Vein endothelial cell (primary cell): Measurements from ENCODE around the genes GGTLC2, RGL4, C22orf15 and MMP11.

- CAGE, long polyA plus RNA: no peak
Observed at GRCh38 chr22:22046399-22046866, 63.8 kb upstream of the TOP3B start.

DNA sequence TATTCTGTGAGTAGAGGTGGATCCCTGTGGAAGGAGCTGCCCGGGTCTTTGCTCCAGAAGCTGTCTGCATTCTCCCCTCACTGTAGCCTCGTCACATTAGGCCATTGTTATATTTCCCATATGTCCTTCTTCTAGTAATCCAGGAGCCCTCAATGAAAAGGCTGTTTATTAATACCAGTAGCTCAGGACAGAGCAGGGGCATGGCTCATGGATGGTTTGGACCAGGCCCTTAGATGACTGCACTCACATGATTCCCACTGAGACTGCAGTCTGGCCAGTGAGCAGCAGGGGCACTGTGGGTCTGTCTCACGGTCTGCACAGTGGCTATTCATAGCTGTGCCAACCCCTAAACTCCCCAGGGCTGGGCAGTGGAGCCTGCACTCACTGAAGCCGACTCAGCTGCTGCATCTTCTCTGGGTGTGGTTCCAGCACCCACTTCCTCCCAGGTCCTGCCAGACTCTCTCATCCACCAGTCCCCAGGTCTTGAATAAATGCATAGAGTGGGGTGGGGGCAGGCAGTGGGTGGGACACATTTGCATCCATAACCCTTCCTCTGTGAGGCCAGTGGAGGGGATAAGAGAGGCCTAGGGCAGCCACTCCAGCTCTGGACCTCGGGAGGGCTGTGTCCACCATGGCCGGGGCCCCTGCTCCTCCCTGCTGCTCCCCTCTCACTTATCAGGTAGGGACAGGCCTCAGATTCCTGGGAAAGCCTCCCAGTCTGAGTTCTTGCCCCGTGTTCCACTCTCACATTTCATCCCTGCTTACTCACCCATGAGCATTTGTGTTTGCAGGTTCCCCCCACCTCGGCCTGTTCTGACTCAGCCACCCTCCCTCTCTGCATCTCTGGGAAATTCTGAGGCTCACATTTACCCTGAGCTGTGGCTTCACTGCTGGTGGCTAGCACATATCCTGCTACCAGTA lies 128.5 kb upstream of the TOP3B start:
- CAGE, long polyA plus RNA: no peak

- CAGE, long polyA plus RNA: no peak
Observed at GRCh38 chr22:22156680-22157533, 87.7 kb upstream of the VPREB1 start.

- CAGE, long polyA plus RNA: no peak
Observed at GRCh38 chr22:22207968-22208455, 36.6 kb upstream of the VPREB1 start.

GRCh38 chr22:22644444-22644762 lies at the start of gene GGTLC2:
TSS of gene GGTLC2 (plus strand) at chr22:22644614.
- CAGE, long polyA plus RNA: no peak

GRCh38 chr22:22904639-22905176 lies 17.1 kb downstream of the IGLL5 start:
- CAGE, long polyA plus RNA: no peak

GRCh38 chr22:23071253-23071861 lies 1.0 kb downstream of the GNAZ start:
- CAGE, long polyA plus RNA: no peak

DNA sequence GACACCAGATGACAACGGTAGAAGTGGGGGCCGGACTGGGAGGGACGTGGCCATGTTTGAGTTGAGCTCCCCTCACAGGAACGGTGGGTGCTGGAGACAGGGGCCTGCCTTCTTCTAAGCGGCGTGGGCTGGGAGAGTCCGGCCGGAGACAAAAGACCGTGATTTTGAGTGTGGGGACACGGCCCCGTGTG lies 203 bp downstream of the RSPH14 start:
- CAGE, long polyA plus RNA: no peak

GRCh38 chr22:23241944-23242728 lies 61.8 kb downstream of the BCR start:
- CAGE, long polyA plus RNA: no peak

GRCh38 chr22:23256921-23257680 lies 76.8 kb downstream of the BCR start:
- CAGE, long polyA plus RNA: no peak

DNA sequence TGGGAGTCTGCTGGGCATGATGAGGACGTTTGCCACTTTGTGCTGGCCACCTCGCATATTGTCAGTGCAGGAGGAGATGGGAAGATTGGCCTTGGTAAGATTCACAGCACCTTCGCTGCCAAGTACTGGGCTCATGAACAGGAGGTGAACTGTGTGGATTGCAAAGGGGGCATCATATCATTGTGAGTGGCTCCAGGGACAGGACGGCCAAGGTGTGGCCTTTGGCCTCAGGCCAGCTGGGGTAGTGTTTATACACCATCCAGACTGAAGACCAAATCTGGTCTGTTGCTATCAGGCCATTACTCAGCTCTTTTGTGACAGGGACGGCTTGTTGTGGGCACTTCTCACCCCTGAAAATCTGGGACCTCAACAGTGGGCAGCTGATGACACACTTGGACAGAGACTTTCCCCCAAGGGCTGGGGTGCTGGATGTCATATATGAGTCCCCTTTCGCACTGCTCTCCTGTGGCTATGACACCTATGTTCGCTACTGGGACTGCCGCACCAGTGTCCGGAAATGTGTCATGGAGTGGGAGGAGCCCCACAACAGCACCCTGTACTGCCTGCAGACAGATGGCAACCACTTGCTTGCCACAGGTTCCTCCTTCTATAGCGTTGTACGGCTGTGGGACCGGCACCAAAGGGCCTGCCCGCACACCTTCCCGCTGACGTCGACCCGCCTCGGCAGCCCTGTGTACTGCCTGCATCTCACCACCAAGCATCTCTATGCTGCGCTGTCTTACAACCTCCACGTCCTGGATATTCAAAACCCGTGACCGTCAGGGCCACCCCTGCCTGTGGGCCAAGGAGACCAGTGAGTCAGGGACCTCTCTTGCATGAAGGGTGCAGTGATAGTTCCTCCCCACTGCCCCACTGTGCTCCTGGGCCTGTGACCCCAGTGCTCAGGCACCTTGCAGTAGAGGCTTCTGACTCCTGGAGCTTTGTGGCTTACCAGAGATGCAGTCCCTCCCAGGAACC lies 83.6 kb downstream of the BCR start:
- CAGE, long polyA plus RNA: no peak

GRCh38 chr22:23281707-23282665 lies 101.7 kb downstream of the BCR start:
- CAGE, long polyA plus RNA: no peak

DNA sequence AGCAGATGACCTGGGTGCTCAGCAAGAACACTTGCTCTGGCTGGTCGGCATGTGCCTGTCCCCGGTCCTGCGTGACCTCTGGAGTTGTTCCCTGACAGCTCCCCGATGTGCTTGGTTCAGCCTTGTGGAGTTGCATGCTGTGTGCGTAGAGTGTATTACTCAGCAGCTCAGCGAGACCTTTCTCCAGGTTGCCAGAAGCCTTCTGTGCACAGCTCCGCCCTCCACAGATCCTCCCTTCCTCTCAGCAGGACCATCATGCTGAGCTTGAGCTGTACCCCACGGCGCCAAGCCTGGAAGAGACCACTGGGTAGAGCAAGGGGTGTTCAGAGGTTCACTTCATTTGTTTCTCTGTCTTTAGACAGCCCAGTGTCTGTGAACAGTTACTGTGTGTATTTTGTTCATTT lies 148.7 kb downstream of the IGLL1 start:
- CAGE, long polyA plus RNA: no peak

GRCh38 chr22:23458687-23459442 lies 121.2 kb downstream of the IGLL1 start:
- CAGE, long polyA plus RNA: no peak

GRCh38 chr22:23533226-23533718 lies 46.8 kb downstream of the IGLL1 start:
- CAGE, long polyA plus RNA: no peak

DNA sequence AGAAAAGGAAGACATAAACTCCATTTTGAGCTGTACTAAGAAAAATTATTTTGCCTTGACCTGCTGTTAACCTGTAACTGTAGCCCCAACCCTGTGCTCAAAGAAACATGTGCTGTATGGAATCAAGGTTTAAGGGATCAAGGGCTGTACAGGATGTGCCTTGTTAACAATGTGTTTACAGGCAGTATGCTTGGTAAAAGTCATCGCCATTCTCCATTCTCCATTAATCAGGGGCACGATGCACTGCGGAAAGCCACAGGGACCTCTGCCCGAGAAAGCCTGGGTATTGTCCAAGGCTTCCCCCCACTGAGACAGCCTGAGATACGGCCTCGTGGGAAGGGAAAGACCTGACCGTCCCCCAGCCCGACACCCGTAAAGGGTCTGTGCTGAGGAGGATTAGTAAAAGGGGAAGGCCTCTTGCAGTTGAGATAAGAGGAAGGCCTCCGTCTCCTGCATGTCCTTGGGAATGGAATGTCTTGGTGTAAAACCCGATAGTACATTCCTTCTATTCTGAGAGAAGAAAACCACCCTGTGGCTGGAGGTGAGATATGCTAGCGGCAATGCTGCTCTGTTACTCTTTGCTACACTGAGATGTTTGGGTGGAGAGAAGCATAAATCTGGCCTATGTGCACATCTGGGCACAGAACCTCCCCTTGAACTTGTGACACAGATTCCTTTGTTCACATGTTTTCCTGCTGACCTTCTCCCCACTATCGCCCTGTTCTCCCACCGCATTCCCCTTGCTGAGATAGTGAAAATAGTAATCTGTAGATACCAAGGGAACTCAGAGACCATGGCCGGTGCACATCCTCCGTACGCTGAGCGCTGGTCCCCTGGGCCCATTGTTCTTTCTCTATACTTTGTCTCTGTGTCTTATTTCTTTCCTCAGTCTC lies 42.1 kb downstream of the IGLL1 start:
- CAGE, long polyA plus RNA: no peak

GRCh38 chr22:23686409-23686981 lies 4.3 kb upstream of the RGL4 start:
- CAGE, long polyA plus RNA: no peak

- CAGE, long polyA plus RNA: no peak
Observed at GRCh38 chr22:23690624-23691202, at the start of gene RGL4. TSS of gene RGL4 (plus strand) at chr22:23691013.

- CAGE, long polyA plus RNA: no peak
Observed at GRCh38 chr22:23762835-23763314, at the start of gene C22orf15. TSS of gene C22orf15 (plus strand) at chr22:23762990.

- CAGE, long polyA plus RNA: no peak
Observed at GRCh38 chr22:23772438-23773620, at the start of gene MMP11. TSS of gene MMP11 (plus strand) at chr22:23772849.